ENCODE measurements around the gene HEATR4.

- PRO-cap, 2 experiments = no peak in any of the 2 experiments
Measured at GRCh38 chr14:72714700-72715141, 179.2 kb downstream of the DPF3 start.

GRCh38 chr14:73108963-73109601 is 27.2 kb upstream of the PSEN1 start:
- PRO-cap, 2 experiments = no peak in any of the 2 experiments

DNA sequence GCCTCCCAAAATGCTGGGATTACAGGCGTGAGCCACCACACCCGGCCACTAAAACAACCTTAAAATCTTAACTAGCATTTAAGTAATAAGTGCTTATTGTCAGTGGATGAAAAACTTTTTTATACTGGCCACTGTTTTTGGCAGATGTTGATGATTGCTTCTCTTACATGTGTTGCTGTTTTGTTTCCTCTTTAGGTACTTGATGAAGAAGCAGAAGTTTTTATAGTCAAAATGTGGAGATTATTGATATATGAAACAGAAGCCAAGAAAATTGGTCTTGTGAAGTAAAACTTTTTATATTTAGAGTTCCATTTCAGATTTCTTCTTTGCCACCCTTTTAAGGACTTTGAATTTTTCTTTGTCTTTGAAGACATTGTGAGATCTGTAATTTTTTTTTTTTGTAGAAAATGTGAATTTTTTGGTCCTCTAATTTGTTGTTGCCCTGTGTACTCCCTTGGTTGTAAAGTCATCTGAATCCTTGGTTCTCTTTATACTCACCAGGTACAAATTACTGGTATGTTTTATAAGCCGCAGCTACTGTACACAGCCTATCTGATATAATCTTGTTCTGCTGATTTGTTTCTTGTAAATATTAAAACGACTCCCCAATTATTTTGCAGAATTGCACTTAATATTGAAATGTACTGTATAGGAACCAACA is 16.7 kb upstream of the PSEN1 start:
- PRO-cap, 2 experiments = no peak in any of the 2 experiments

DNA sequence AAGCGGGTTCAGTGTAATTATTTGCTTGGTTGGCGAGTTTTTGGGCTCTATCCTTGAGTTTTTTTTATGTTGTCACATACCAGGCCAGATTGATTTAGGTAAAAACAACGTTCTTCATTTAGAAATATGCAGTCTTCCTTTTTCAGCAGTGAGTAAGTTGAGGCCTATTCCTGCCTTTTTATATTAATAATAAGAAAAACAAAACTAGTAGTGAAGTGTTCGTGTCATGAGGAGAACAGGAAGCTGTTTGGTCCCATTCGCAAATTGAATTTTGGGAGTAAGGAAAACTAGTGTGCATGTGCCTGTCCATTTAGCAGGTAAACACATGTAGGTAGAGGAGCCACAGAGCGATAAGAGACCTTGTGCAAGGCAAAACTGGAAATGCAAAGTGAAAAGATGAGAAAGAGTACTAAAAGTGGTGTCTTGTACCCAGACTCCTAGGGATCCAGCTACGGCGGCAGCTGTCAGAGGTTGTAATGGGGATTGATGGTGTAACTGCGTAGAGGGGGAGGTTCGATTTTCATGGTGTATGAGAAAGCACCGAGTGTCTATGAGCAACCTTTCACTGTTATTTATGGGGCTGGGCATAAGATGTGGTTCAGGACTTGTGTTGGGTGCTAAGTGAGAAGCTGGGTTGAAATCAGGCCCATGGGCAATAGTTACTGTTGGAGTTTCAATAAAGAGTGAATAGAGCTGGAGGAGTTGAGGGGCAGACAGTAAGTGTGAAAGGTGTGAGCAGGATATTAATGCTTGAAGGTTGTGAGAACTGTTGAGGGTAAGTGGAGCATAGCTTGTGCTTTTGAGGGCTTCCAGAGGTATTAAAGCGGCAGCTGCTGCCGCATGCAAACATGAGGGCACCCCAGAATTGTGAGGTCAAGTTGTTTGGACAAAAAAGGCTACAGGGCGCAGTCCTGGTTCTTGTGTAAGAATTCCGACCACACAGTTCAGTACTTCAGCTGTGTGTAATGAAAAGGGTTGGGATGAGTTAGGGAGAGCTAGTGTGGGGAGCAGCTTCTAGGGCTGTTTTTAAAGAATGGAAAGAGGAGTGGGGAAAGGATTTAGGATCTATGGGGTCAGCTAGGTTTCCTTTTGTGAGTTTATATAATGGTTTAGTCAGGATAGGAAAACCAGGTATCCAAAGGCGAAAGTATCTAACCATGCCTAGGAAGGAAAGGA is 6.7 kb upstream of the PSEN1 start:
- PRO-cap, 2 experiments = no peak in any of the 2 experiments

DNA sequence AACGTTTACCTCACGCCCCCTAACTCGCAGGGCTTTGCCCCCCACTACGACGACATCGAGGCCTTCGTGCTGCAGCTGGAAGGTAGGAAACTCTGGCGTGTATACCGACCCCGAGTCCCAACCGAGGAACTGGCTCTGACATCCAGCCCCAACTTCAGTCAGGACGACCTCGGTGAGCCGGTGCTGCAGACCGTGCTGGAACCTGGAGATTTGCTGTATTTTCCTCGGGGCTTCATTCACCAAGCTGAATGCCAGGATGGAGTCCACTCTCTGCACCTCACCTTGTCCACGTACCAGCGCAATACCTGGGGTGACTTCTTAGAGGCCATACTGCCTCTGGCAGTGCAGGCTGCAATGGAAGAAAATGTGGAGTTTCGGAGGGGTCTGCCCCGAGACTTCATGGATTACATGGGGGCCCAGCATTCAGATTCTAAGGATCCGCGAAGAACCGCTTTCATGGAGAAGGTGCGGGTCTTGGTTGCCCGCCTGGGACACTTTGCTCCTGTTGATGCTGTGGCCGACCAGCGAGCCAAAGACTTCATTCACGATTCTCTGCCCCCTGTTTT is 1.3 kb downstream of the RIOX1 start:
- PRO-cap, 2 experiments = no peak in any of the 2 experiments

DNA sequence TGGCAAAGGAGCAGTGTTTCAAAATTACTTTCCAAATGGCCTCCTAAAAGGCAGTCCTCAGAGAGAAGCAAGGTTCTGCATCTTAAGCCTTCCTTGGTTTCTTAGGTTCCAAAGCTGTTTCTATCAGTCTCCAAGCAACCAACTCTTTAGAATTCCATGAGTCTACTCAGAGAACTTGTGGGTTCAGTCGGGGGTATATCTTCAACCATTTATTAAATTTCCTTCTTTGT is at the start of gene HEATR4:
HEATR4 (minus strand) TSS at position 110 of the 230 bp plus-strand sequence.
- PRO-cap, 2 experiments = no peak in any of the 2 experiments

- PRO-cap, 2 experiments = no peak in any of the 2 experiments
Measured at GRCh38 chr14:73659324-73659711, 14.5 kb downstream of the DNAL1 start.

GRCh38 chr14:73752981-73753884 is 6.9 kb downstream of the MIDEAS start:
- PRO-cap, 2 experiments = peak in 2 of 2 experiments; most common plus-strand start chr14:73753617 (in 2); most common minus-strand start chr14:73753377 (in 1)

DNA sequence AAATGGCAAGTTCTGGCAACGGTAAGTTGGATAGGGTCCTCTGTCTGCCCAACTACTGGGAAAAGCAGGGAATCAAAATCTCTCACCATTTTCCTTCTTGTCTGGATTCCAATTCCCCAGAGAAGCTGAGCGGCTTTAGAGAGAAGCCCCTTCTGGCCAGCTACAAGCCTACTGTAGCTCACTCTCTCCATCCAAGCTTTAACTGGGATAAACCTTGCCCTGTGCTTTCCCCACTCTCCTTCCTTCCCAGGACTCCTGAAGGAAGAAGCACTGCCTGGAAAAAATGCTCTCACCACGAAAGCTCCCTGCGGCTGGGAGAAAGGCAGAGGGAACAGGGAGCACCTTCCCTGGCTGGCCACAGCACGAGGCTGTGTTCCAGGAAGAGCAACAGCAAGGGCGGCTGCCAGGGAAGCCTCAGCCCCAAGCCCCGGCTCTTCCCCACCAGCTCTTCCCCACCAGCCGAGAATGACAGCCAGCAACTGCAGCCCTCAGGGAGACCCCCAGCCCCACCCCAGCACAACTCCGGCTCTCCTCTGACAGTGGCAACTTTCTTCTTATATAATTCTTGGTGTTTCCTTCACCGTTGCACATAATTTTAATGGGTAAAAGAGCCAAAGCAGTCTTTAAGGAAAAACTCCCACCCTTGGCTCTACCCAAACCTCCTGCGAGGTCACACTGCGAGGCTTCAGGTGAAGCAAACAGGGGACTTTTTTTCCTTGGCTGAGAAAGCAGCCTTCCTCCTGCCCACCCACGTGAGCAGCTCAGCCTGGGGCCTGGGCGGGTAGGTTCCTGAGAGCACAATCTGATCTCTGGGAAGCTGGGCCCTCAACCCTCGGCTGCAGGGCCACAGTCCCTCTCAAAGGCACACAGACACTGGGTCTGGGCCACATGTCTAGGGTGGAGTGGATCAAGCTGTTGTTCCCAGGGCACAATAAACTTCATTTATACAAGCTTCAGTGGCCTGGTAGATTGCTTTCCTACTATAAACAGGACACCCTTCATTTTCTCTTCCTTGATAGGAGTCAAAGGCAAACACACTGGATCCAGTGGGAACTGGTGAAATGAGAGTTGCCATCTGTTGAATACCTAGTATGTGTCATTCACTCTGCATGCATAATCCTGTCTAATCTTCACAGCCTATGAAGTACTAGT is 4.9 kb downstream of the MIDEAS start:
- PRO-cap, 2 experiments = no peak in any of the 2 experiments

DNA sequence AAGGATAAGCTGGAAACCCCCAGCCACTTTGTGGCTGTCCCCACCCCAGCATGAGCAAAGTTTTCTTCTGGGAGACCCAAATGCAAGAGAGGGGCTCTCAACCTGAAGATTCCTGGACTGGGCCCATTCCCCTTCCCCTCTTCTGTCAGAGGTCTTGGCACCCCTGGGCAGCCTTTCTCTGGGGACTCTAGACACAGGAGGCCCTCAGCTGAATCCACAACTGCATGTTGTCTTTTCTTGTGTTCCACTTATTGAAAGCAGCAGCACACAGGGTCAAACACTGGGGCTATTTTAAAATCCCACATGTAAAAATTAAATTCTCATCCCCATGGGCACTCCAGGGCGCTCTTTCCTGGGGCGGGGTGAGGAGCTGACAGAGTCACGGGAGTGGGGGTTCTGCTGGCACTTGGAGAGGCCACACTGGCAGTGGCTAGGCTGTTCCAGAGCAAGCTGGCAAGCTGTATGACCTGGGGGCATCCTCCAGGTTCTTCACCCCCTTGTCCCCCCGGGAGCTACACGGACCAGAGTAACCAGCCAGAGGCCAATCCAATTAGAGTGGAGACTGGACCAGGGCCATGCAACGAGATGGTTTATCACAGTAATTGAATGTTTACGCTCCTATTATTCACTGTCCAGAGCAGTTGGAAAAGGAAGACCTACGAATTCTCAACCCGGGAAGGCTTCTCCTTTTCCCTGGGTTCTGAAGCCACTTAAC is 2.4 kb downstream of the MIDEAS start:
- PRO-cap, 2 experiments = no peak in any of the 2 experiments

GRCh38 chr14:73787602-73788456 is 27.7 kb upstream of the MIDEAS start:
- PRO-cap, 2 experiments = peak in 1 of 2 experiments; most common minus-strand start chr14:73787903 (in 1)

DNA sequence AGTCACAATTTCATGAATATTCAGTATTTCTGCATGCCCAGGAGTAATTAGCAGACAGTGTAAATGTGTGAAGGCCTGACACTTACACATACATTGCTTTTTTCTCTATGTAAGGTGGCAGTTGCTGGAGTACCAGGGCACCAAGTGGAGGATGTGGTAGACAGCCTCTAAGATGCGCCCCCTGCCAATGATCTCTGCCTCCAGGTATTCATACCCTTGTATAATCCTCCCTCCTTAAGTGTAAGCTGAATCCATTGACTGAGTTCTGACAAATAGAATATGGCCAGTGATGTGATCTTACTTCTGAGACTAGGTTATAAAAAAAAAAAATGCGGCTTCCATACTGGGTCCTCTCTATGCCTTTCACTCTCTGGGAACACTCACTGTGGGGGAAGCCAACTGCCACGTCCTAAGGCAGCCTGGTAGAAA is 28.8 kb upstream of the MIDEAS start:
- PRO-cap, 2 experiments = peak in 1 of 2 experiments; most common plus-strand start position 117 of the sequence (in 1); most common minus-strand start position 109 of the sequence (in 1)

GRCh38 chr14:73800886-73801266 is 40.8 kb upstream of the MIDEAS start:
- PRO-cap, 2 experiments = no peak in any of the 2 experiments

DNA sequence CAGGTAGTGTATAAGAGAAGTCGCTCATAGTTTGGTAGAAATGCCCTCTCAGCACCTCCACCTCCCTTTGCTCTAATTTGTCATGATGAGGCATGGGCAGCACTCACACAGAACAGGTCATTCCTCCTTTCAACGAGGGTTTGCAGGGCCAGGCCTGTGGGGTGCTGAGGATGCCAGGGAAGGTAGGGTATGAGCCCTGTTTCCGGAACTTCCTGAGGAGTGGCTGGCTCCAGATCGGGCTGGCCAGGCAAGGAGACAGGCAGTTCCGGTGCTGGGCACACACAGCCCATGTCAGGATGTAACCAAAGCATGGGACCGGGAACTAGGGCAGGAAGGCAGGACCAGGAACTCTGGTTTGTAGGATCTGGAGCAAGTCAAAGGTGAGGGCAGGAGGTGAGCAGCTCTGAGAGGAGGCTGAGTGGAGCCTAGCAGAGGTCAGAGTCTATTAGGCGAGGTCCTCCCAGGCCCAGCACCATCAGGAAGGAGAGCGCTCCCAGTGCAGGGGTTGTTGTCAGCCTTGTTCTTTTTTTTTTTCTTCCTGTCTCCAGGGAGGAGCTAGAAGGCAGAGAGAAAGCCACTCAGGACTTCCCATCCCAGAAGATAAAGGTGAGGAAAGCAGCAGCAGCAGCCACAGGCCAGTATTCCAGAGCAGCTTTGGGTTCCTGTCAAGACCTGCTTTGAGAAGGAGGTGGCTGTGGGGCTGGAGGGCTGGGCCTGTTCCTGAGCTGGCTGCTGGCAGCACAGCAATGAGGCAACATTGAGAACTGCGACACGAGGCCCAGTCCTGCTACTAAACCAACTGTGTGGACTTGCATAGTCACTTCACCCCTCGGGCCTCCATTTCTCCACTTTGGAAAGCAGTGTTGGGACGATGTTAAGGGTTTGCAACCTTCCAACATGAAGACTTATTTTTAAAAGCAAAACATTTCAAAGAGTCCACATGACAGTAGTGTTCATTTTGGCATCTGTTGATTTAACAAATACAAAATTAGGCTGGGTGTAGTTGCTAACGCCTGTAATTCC is 42.5 kb upstream of the MIDEAS start:
- PRO-cap, 2 experiments = no peak in any of the 2 experiments

GRCh38 chr14:74326155-74326550 is 22.1 kb upstream of the VRTN start:
- PRO-cap, 2 experiments = no peak in any of the 2 experiments

GRCh38 chr14:74495332-74495614 is 1.7 kb downstream of the ISCA2 start:
- PRO-cap, 2 experiments = no peak in any of the 2 experiments

DNA sequence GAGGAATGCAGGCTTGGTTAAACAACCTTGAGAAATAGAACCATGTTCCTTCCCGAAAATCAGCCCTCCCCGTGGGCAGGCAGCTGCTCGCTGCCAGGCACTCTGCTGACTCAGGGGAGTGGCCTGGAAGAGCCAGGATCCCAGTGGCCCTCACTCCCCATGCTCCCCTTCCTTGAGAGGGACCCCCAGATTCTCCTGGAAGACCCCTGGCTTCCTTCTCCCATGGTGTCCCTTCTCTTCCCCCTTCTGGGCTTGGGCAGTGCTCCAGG is 31.0 kb downstream of the ISCA2 start:
- PRO-cap, 2 experiments = no peak in any of the 2 experiments

GRCh38 chr14:74573436-74574063 is 38.5 kb downstream of the LTBP2 start:
- PRO-cap, 2 experiments = no peak in any of the 2 experiments

GRCh38 chr14:74656011-74656421 is 44.0 kb upstream of the LTBP2 start:
- PRO-cap, 2 experiments = no peak in any of the 2 experiments

DNA sequence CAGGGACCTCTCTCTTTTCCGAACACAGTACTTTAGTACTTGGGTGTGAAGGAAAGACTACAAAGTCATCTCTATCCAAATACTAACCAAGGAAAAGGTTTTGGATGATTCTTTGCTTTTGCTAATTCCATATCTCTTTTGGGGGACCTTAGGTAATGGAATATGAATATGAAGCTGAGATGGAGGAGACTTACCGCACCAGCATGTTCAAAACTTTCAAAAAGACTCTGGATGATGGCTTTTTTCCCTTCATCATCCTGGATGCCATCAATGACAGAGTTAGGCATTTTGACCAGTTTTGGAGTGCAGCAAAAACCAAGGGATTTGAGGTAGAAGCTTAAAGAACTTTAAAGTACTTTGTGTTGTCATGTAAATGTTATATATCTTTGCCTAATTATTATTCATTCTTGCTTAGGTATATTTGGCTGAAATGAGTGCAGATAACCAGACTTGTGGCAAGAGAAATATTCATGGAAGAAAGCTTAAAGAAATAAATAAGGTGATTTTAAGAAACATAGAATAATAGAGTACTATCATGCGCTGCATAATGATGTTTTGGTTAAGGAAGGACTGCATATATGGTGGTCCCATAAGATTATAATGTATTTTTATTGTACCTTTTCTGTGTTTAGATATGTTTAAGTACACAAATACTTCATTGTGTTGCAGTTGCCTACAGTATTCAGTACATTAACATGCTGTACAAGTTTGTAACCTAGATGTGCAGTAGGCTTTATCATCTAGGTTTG is 53.8 kb downstream of the YLPM1 start:
- PRO-cap, 2 experiments = no peak in any of the 2 experiments